Neural cell (in vitro differentiated cells): Measurements from ENCODE around the genes LRRC47 and PLEKHG5.

GRCh38 chr1:3668633-3669270 lies 16.4 kb downstream of the TP73 start:
- RAMPAGE, long total RNA: no peak

DNA sequence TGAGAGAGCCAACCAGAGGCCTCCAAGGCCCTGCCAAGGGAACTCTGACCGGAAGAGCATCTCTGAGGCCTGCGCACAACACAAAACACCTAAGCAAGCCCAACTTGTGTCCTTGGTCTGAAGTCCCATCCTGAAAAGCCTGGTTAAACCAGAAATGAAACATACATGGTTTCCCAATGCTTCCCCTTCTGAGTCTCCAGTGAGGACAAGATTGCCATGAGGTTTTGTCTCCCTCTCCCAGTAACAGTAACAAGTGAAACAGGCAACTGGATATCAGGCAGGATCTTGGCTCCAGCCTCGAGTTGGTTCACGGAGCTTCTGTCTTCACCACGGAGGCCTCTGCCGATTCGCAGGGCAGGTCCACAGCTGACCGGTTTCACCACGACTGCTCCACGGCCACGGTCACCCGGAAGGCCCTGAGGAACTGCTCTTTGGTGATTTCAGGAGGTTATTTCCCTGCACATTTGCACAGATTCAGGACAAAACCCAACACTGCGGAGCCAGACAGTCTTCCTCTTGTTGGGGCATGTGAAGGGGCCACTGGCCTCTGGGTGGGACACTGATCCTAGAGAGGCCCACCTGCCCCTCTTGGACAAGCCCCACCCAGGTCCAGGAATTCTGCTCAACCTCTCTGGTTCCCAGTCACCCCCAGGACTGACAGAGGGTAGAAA lies 14.1 kb upstream of the CCDC27 start:
- RAMPAGE, long total RNA: no peak

DNA sequence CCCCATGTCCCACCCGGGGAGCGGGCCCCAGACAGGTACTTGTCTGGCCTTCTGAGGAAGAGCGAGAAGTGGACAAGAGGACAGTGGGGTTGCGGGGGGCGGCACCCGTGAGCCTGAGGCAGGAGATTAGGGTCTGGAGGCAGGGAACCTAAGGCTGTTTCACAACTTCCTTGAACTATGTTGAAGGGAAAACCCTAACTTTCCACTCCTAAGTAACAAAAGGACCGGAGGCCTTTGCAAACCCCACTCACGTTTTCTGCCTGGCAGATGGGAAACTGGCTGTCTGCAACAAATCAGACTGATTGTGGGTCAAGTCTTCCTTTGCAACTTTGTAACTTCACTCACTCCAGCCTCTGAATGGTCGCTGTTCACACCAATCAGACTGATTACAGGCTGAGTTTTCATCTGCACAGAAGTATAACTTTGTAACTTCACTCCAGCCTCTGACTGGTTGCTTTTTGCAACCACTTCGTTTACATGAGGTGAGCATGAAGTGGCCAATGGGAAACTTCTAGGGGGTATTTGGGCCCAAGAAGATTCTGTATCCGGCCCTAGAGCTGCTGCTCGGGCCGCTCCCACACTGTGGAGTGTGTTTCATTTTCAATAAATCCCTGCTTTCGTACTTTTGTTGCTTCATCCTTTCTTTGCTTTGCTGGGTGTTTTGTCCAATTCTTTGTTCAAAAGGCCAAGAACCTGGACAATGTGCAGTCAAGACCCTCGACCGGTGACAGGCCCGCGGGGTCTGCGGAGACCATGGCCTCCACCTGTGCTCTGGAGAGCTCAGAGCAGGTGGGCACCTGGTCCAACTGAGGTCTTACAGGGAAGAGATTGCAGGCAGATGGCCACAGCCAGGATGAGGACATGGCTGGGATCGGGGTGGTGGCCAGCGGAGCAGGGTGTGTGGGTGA lies 11.0 kb upstream of the CCDC27 start:
- RAMPAGE, long total RNA: no peak

DNA sequence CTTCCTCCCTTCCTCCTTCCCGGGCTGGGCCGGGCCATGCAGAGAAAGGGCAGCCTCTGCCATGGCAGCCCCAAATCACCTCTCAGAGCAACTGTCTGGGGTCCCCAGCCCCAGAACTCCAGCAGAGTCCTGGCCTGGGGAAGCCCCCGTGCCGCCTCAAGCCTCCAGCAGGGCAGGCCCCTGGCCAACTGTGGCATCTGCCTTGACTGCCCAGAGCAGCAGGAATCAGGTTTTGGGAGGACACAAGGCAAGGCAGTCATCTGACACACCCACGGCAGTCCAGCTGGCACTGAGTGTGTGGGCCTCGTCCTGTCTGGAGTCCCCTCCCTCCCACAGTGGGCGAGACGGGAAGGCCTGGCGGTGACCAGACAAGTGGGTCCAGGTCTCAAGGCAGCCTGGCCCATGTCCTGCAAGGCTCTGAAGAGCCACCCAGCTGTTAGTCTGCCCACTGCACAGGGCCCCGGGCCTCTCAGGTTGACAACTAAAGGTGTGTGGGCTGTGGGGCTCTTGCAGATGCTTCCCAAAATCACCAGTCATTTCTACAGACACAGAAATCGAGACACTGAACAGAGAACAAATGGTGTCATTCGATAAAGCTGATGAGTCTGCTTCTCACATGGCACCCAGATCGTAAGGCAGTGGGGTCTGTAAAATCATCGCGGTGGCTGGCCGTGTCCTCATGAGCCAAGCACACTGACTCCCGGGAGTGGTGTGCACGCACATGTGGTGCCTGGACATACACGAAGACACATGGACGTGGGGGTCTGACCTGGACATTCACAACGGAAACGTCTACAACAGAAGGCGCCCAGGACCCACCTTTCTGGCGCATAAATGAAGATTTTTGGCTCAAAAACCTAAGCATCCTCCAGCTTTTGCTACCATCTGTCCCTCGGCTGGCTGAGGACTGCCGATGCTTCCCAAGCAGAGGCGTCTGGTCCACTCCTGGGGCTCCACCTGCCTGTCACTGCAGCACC lies 6.5 kb downstream of the SMIM1 start:
- RAMPAGE, long total RNA: no peak

- RAMPAGE, long total RNA: start-site peak on the plus strand at chr1:3796564-3796595, 8 and 17 reads in 2 replicates
Observed at GRCh38 chr1:3796165-3796793, at the start of gene LRRC47. LRRC47 (minus strand) TSS chr1:3796498.

GRCh38 chr1:4352575-4352922 lies 301.9 kb upstream of the AJAP1 start:
- RAMPAGE, long total RNA: no peak

GRCh38 chr1:4654889-4655537 lies 604 bp downstream of the AJAP1 start:
- RAMPAGE, long total RNA: no peak

- RAMPAGE, long total RNA: no peak
Observed at GRCh38 chr1:5993010-5993717, 939 bp upstream of the NPHP4 start.

GRCh38 chr1:6025124-6025834 lies 20.4 kb upstream of the KCNAB2 start:
- RAMPAGE, long total RNA: no peak

DNA sequence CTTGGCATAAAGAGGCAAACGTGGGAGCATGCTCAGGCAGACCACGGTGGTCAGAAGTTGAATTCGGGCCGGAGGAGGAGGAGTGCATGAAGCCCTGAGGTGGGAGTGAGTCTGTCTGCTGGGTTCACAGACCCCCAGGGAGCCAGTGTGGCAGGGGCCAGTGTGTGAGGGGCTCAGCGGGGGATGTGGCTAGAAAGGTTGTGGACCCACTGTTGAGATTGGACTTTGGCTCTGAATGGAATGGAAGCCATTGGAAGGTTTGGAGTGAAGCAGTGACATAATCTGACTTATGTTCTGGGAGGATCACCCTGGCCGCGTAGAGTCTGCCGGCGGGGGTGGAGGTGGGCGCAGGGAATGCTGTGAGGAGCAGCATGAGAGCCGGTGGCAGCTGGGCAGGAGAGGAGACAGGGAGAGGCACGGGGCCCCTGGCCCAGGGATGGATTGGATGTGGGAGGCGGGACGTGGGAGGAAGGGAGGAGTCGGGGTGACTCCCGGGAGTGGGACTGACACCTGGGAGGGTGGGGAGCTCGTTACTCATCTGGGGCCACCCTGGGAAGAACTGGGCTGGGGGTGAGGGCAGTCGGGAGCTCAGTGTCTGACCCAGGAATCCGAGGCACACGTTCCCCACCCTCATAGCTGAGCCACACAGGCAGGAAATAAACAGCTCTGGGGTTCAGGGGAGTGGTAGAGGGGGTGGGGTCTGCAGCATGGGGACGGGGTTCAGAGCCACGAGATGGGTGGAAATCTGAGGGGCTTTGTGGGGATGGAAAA lies 10.4 kb upstream of the KCNAB2 start:
- RAMPAGE, long total RNA: no peak

- RAMPAGE, long total RNA: no peak
Observed at GRCh38 chr1:6197352-6198190, 1.8 kb downstream of the RPL22 start.

GRCh38 chr1:6222248-6223166 lies 13.3 kb downstream of the ICMT start:
- RAMPAGE, long total RNA: no peak

GRCh38 chr1:6259910-6260934 lies 676 bp downstream of the GPR153 start:
- RAMPAGE, long total RNA: no peak

DNA sequence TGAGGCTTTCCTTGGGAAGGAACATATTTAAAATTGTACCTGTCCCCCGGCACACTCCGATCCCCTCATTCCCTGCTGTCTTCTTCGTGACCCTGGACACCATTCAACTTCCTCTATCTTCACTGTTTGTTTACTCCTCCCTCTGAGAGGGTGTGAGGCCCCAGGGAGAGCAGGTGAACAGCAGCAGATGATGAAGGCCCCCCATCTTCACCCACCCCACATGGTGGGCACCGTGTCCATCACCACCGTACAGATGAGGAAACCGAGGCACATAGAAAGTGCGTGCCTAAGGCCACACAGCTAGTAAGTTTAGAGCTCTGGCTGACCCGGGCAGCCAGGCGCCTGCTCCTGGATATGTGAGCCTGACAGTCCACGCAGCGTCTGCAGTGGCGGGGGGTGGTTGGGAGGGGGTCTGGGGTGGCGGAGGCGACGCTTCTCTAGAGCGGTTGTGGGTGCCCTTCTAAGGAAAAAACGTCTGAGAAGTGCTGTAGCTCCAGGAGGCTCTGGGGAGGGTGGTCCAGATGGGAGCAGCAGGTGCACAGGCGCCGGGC lies 16.9 kb upstream of the GPR153 start:
- RAMPAGE, long total RNA: no peak

GRCh38 chr1:6300281-6301027 lies 39.6 kb upstream of the GPR153 start:
- RAMPAGE, long total RNA: no peak

- RAMPAGE, long total RNA: no peak
Observed at GRCh38 chr1:6348312-6349027, 45.1 kb downstream of the ACOT7 start.

DNA sequence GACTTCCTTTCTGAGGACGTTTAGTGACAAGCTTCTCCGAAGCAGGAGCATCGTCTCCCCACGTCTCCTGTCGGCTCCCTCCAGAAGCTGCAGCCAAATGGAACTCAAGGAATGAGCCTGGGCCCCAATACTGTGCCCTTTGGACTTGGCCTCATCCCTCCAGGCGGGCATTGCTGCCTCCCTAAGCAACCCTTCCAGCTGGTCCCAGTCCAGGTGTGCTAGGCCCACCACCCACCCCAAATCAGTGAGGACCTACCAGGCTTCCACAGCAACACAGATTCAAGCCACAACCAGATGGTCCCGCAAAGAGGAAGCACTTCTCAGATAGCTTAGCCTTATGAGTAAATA lies 33.0 kb downstream of the ACOT7 start:
- RAMPAGE, long total RNA: no peak

- RAMPAGE, long total RNA: no peak
Observed at GRCh38 chr1:6412781-6413363, 6.8 kb downstream of the HES2 start.

DNA sequence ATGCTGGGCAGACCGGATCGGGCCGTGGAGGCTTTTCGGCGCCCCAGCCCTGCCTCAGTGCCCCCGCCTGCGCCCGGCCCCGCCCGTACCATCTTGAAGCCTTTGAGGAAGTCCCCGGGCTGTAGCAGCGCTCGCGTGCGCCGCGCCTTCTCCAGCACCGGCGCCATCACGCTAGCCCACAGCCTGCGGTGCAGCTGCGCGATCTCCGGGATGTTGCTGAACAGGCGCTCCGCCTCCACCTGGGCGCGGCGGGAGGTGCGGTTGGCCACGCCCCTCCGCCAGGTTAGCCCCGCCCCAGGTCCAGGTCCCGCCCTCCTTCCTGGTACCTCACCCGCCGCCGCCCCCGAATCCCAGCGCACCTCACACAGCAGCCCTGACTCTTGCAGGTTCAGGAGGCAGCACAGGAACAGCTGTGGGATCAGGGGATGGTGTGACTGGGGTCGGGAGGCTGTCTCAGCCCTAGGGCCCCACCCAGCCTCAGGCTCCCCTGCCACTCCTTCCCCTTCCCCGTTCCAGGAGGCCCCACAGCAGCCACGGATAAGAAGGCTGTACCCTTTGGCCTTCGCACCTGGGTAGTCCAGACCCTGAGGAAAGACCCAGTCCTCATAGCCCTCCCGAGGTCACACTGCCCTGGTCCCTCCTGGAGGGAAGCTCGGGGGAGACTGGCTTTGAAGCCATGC lies 5.6 kb upstream of the TNFRSF25 start:
- RAMPAGE, long total RNA: no peak

DNA sequence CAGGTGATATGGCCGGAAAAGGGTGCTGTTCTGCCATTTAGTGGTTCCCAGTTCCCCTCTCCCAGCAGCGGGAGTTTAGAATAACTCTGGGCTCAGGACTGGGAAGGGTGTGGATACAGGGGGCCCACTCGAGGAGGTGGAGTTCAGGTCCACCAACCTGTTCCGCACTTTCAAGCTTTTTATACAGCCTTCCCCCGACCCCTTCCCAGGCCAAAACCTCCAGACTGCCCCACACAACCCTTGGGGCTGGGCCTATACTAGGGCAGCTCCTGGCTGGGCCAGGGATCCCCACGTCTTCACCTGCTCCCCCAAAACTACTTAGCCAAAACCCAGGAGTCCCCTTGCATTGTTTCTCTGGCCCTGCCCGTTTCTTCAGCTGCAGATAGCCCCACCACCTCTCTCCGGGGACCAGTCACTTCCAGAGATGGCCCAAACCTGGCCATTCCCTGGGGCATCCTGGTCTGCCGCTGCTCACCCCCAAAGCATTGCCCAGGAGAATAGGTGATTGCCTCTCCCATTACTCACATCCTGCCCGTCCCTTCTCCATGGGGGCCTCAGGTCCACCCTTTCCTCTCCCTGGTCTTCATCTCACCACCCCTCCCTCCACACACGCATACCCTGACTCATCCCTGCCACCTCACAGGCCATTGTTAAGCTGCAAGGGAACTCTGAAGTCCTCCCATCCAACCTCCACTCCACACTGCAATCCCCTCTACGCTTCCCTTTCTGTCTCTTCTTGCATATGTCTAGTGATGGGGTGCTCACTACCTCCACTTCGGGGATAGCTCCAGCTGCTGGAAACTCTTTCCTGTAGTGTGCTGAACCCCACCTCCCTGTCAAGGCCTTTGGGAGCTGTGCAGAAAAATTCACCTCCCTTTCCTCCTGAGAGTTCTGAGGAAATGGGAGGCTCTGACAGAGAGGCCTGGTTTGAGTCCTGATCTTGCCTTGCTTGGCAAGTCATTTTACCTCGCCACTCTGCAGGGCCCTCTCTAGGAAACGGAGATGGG lies at the start of gene PLEKHG5:
TSS of gene PLEKHG5 (minus strand) at position 556 of the 1,007 bp plus-strand sequence.
- RAMPAGE, long total RNA: no peak